Heart (tissue), 3 donors: ENCODE results near the gene ANKRD36B.

DNA sequence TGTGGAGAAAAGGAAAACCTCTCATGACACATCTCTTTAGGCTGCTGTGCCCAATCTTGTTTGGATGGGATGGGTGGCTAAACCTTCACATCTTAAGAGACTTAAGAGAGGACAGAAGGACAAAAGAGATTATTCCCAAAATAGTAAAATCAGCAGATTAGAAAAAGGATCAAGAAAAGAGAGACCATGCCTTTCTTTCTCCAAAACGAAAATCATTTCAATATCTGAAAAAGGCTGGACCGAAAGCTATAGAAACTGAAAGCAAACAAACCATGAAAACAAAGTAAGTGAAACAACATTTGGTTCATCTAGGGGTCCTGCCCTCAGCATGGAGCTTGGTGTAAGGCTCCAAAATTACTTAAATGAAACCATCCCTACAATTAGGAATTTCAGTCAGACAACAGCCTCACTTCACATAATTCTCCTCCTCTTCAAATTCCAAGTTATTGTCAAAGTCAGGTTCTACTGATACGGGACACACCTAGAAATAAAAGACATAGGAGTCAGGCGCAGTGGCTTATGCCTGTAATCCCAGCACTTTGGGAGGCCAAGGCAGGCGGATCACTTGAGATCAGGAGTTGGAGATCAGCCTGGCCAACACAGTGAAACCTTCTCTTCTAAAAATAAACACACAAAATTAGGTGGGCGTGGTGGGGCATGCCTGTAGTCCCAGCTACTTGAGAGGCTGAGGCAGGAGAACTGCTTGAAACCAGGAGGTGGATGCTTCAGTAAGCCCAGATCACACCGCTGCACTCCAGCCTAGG, 5.3 kb downstream of the STARD7 start:
- RAMPAGE, long total RNA, 2 experiments = no peak in any of the 2 experiments

GRCh38 chr2:96299240-96299542, 6.2 kb downstream of the SNRNP200 start:
- RAMPAGE, long total RNA, 2 experiments = no peak in any of the 2 experiments

- RAMPAGE, long total RNA, 2 experiments = no peak in any of the 2 experiments
Measured at GRCh38 chr2:96345316-96345965, 9.9 kb downstream of the NCAPH start.

- RAMPAGE, long total RNA, 2 experiments = no peak in any of the 2 experiments
Measured at GRCh38 chr2:96352897-96353441, 17.4 kb downstream of the NCAPH start.

- RAMPAGE, long total RNA, 2 experiments = no peak in any of the 2 experiments
Measured at GRCh38 chr2:96486690-96487117, 18.5 kb downstream of the NEURL3 start.

DNA sequence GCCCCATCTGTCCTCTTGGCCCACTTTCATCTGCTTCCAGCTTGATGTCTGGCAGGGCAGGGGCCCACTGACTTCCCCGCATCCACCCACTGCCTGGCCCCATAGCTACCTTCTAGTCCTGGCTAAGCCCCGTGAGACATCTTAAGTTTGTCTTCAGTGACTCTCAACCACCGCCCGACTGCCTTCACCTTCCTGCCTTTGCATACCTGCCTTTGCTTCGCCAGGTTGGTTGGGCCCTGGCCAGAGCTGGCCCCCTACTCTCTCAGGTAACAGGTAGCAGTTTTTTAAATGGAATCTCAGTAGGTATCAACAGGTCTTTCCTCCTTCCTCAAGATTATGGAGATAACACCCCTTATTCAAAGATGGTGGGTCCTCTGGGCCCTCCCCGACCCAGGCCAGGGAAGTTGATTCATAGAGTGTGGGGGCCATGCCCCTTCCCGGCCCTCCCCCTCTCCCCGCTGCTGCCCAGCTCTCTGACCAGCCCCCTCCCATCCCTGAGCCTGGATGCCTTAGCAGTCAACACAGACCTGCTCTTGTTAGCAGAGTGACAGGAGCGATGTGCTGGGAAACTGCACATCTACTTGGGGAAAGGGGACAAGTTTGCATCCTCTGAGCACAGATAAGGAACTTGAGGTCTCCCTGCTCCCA, 2.9 kb downstream of the ARID5A start:
- RAMPAGE, long total RNA, 2 experiments = no peak in any of the 2 experiments

GRCh38 chr2:96554774-96555618, 18.4 kb downstream of the ARID5A start:
- RAMPAGE, long total RNA, 2 experiments = no peak in any of the 2 experiments

DNA sequence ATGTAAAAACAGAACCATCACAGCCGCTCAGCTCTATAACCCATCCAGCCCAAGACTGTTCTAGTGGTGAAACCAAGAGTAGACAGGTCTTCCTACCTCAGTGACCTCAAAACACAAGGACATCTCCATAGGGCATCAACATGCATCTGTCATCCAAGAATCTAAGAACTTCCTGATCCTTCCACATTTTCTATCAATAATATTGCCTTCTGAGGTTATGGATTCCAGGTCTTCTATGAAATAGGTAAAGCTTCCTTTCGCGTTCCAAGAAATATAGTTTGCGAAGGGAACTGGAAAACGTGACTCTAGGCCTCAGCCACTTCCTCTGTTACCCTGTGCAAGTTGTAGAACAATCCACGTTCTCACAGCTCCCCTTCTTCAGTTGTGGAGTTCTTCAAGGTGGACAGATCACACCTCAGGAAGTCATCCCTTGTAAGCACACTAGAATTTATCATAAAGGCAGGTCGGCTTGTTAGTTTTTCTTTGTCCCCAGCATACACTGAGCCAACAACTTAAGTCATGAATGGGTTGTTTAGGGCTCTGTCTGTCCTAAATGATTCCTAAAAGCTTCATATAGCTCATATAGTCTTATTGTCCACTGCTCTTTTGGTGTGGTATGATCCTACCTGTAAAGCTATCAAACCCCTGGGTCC, 44.8 kb downstream of the KANSL3 start:
- RAMPAGE, long total RNA, 2 experiments = no peak in any of the 2 experiments

DNA sequence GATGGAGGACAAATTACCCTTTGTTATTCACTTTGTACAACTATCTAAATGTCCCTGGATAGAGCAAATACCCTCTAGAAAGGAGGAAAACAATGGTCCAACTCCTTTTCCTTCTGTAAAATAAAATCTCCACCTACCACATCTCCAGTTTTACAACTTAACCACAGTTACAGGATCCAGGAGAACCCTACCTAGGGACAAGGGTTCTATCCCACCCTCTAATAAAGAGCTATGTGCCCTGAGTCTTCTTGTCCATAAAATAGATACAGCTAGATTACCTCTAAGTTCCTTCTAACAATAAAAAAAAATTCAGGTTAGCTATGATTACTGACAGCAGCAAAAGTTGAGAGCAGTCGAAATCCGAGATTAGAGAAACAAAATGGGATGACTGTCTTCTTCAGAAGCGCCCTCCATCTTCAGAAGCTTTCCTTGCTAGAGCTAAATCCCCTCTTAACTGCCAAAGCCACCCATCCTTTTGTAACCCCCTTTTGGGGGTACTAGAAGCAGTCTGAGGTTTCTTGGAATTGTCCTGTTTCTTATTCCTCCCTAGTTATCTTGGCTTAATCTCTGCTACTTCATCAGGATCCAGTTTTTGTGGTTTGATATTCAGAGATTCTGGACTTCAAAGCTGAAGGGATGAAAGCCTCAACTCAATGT, 14.5 kb downstream of the KANSL3 start:
- RAMPAGE, long total RNA, 2 experiments = no peak in any of the 2 experiments

GRCh38 chr2:96767920-96768741, 7.4 kb downstream of the CNNM4 start:
- RAMPAGE, long total RNA, 2 experiments = no peak in any of the 2 experiments

- RAMPAGE, long total RNA, 2 experiments = no peak in any of the 2 experiments
Measured at GRCh38 chr2:96815694-96816196, 323 bp upstream of the CNNM3 start.

- RAMPAGE, long total RNA, 2 experiments = no peak in any of the 2 experiments
Measured at GRCh38 chr2:96868874-96869692, 797 bp downstream of the SEMA4C start.

DNA sequence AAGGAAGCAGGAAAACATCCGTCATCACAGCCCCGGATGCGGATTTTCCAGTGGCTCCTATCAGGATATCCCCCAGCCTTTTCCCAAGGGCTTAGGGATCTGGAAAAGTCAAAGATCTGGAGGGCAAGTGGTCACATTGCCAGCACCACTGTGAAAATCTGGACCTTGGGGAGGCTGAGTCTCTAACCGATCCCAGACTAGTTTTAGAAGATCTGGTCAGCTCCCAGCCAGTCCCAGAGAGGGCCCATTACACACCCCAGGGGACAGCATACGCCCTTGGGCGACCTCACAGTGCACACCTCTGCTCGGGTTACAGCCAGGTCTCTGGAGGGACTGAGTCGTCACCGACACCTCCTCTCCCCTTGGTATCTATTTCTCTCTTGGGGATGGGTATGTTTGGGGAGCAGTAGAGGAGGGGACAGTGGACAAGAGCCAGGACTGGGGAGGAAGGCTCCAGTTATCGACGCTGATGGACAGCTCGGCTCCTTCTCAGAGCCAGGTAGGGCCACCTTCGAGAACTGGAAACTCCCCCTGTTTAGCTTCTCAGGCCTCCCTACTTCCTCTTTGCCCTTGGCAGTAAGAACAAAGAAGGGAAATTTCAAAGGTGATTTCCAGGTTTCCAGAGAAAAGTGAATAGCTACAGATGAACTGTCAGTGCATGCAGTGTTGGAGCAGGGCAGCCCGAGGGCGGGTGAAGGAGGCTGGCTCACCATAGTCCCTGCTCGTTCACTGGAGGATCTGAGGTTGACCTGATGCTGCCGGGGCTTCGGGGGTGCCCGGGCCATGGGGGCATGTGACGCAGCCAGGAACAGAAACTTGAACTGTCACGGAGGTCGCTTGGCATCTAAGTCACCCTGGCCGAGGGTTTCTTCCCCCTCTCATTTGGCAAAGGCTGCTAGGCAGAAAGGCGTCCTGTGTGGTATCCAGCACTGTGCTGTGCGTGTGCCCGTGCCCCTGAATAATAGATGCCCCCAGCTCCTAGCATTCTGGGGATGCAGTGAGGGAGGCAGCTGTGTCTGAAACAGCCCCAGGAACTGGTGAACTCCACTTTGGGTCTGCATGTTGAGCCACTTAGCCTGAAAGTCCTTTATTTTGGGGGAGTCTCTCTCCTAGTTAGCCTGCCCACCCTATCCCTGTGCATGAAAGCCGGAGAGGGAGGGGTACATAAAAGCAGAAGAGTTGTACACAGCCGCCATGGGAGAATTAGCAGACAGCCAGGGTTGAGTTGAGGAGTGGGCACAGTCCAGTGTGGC, 4.5 kb upstream of the SEMA4C start:
- RAMPAGE, long total RNA, 2 experiments = no peak in any of the 2 experiments

GRCh38 chr2:96882025-96882959, 12.4 kb upstream of the SEMA4C start:
- RAMPAGE, long total RNA, 2 experiments = no peak in any of the 2 experiments

GRCh38 chr2:96897843-96898420, 28.1 kb upstream of the SEMA4C start:
- RAMPAGE, long total RNA, 2 experiments = no peak in any of the 2 experiments

DNA sequence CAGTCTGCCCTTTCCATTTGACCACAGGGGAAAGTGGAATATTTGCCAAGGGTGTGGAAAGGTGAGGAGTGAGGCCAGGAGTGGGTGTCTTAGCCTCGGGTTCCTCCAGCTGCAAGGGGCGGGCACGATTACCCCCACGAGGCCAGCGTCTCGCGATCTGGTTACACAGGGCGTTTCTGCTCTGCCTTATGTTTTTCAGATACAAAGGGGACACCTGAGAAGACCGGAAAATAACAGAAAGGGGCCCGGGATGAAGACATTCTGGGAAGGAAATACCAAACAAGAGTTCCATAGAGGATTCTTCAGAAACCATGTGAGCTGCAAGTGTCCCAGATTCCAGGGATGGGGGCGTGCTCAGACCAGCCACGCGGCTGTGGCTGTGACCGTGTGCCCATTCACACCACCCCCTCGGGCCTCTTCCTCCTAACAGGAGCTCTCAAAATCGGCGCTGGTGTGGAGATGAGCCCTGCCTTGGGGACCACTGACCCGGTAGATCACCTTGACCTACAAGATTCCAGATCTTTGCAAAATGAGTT, 34.3 kb downstream of the FAM178B start:
- RAMPAGE, long total RNA, 2 experiments = no peak in any of the 2 experiments

- RAMPAGE, long total RNA, 2 experiments = no peak in any of the 2 experiments
Measured at GRCh38 chr2:97048394-97049103, 46.1 kb downstream of the FAHD2B start.

DNA sequence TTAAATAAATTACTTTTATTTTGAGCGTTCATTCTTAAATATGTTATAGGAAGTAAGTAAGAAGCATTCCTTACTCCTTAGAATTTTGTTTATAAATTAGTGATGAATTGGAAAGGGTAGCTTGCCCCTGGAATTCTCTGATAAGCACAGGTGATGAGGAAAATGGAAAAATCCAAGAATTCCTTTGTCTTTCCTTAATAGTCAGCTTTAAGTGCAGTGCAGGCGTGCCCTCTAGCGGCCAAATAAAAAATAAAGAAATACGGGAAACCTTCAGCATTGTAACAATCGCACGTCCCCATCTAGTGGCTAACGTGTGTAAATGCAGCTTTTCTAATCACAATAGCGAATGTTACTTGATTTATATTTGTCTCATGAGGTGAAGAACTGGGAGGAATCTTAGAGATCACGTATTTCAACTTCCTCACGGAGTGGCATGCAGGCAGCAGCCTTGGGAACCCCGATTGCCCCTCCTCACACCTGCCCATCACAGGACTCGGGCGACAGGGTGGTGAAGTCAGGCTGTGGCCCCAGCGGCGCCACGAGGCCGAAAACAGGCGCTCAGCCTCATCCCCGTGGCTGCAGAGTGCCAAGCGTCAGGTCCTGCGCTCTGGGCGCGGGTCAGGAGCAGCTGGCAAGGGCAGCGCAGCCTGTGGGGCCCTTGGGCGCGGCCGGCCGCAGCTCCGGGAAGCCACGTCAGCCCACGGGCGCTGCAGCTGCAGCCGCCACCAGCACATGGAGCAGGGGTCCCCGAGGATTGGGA, 571 bp upstream of the ANKRD36 start:
- RAMPAGE, long total RNA, 2 experiments = no peak in any of the 2 experiments

- RAMPAGE, long total RNA, 2 experiments = no peak in any of the 2 experiments
Measured at GRCh38 chr2:97213308-97213751, 100.4 kb downstream of the ANKRD36 start.

GRCh38 chr2:97589283-97590453, at the start of gene ANKRD36B:
Gene ANKRD36B (minus strand): TSS chr2:97589877.
- RAMPAGE, long total RNA, 2 experiments = no peak in any of the 2 experiments